Measurements from ENCODE around the gene ANKRD31.

- RRBS, result no CpG with 5 or more reads among the region's 4 CpGs
These were observed 7.5 kb upstream of the GCNT4 start for GRCh38 chr5:75059702-75060427.

- RRBS, result no CpG with 5 or more reads among the region's 60 CpGs
These were observed at the start of gene ANKRD31 for GRCh38 chr5:75236347-75237509. ANKRD31 (minus strand) TSS chr5:75236878.

- RRBS, result no CpG with 5 or more reads among the region's 41 CpGs
These were observed 648 bp upstream of the HMGCR start for GRCh38 chr5:75336044-75337099.

GRCh38 chr5:75500782-75501537 is 10.5 kb downstream of the CERT1 start:
- RRBS, result no CpG with 5 or more reads among the region's 3 CpGs

DNA sequence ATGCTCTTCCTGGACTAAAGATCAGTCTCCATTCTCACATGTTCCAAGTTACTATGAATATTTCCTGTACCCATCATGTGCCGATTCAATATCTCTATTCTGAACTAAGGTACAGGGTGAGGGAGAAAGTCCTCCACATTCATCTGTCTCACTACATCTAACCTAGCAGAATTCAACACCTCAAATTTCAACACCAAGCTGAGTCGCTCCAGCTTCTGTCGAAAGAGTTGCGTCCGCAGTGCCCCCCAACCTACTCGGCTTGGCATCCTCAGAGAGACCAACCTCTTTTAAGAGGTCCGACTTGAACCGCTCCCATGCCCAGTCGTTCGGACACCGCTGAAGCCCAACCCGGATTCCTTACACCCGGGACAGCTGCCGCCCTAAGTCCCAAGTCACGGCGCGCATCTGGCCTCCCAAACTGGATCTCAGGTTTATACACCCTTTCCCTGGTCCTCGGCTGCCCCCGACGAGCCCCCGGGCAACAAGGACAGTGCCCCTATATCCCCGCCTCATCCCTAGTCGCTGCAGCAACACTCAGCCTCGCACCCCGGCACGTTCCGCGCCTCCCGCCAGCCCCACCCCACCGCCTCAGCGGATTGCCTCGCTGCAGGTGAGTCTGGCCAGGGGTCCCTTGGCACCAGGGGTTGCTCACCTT is 842 bp downstream of the CERT1 start:
- RRBS, result under 1% methylated on average over 12 of the region's 32 CpGs

- RRBS, result no CpG with 5 or more reads among the region's 4 CpGs
These were observed 39.1 kb downstream of the POC5 start for GRCh38 chr5:75678102-75678644.

DNA sequence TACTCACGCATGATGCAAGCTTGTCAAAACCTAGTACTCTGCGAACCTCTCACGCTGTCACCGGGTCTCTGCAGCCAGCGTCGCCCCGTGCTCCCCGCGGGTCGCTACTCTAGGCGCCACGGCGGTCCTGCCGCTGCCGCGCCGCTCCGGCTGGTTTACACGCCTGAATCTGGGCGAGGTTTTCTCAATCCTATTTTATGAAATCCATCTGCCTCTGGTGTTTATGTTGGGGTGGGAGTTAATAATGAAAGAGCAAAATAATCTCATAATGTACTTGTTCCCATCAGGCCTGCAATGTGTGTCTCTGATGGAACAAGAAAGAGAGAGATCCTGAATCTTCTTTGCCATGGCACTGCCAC is 91.0 kb downstream of the SV2C start:
- RRBS, result no CpG with 5 or more reads among the region's 20 CpGs

DNA sequence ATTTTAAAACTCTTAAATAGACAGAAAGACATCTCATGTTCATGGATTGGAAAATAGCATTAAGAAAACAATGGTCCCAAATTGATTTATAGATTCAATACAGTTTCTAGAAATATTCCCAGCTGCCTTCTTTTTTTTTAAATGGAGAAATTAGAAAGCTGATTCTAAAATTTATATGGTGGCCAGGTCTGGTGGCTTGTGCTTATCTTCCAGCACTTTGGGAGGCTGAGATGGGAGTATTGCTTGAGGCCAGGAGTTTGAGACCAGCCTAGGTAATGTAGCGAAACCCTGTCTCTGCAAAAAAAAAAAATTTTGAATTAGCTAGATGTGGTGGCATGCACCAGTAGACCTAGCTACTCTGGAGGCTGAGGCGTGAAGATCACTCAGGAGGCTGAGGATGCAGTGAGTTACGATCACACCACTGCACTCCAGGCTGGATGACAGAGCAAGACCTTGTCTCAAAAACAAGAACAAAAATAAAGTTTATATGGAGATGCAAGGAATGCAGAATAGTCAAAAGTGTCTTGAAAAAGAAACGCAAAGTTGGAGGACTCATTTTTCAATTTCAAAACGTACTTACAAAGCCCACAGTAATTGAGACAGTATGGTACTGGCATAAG is 62.9 kb downstream of the IQGAP2 start:
- RRBS, result no CpG with 5 or more reads among the region's 5 CpGs

DNA sequence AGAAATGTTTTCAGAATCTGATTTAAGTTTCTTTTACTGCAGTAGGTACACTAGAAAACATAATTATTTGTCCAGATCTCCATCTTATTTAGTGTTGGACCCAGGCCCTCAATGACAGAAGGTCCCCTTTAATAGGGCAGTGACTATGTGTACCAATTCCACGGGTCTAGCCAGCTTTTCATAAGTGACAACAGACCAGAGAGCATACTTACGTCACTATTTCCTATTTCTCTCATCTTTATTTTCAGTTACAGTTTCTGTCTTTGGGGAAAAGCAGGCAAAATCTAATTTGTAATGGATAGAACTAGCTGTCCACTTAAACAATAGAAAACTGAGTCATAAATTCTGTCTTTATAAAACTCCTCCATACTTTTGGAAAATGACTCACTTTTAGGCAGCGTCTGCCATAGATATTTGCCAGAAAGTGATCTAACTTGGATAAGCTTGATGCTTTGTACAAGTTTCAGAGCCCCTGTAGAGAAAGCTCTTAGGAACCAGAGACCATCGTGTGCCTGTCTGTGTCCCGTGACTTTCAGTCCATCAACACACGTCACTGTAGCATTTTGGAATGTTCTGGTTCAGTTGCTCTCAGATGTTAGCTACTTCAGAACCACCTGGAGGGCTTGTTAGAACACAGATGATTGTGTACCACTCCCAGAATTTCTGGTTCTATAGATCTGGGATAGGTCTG is 101.9 kb downstream of the F2RL2 start:
- RRBS, result no CpG with 5 or more reads among the region's 6 CpGs

DNA sequence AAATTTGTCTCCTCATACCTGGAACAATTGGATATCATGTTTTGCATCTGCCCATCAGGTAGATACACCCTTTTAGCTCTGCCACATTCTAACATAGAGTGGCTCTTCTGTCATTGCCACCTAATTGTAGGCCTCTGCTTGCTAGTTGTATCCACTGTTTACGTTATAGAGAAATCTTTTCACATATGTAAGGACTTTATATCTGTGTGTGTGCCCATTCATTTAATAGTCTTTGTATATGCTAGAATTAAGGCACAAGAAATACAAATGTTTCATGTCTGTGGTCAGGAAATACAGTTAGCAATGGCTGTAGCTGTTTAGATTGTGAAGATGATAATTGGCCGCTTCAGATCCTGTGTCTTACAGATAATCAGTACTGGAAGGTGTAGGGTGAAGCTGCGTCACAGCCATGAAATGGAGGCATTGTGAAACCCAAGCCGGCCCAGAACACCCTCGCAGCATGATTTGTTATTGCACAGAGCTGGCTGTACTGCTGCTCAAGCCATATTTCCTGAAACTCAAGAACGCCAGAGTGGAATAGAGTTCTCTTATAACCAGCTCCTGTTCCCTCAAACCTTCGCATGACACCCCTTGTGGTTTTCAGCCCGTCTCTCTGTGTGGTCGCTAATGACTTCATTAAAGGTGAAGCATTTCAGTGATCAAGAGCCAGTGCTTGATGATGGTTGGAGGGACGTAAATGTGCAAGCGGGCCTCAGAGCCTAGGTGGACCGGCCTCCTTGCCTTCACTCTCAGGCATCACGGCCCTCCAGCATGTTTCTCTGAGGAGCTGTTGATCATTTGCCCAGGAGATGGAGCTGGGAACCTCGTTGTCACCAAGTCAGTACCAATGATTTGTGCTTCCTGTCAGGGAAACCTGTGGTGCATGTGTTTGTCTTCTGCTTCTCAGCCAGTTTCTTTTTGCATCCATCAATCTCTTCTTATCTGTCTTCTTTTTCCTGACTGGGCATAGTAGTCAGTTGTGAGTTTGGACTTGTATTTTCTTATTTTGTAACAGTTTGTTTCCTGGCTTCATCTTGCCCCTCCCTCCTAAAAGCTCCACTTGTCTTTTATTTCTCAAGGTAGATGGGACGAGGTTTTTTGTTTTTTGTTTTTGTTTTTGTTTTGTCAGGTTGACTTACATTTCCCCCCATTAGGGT is 80.1 kb downstream of the F2RL2 start:
- RRBS, result no CpG with 5 or more reads among the region's 15 CpGs

DNA sequence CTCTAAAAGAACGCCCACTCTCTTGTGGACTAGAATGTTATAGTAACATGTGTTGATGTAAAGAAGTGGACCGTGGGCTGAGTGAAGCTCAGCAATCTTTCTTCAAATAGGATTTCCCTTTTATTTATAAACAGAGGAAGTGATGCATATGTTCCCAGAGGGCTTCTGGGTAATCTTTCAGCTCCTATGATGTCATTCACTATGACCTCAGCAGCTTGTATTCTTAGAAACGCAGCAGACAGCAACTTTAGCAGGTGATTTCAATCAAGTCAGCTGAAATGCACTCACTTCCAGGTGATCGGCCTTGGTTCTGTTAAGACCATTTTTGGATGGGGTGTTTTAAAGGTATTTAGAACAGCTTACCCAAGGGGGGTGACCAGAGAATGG is 14.3 kb downstream of the F2RL2 start:
- RRBS, result no CpG with 5 or more reads among the region's 4 CpGs

DNA sequence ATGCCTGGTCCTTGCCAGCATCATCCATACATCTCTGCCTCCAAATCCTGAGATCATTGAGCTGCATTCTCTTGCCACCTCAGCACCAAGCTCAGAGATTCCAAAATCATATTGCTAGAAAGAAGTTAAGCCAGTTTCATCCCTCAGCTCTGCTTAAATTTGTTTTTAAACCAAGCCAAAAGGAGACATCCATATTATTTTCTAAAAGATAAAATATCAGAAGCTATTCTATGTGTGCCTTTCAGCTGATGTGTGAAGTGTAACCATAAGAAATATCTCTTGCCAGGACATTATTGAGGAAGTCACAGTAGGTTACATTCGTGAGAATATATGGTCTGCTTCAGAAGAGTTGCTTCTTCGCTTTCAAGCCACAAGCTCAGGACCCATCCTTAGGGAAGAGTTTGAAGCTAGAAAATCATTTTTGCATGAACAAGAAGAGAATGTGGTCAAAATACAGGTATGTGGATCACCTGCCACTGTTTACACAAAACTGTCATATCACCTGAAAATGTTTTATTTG is 17.5 kb upstream of the F2RL2 start:
- RRBS, result no CpG with 5 or more reads among the region's 2 CpGs

DNA sequence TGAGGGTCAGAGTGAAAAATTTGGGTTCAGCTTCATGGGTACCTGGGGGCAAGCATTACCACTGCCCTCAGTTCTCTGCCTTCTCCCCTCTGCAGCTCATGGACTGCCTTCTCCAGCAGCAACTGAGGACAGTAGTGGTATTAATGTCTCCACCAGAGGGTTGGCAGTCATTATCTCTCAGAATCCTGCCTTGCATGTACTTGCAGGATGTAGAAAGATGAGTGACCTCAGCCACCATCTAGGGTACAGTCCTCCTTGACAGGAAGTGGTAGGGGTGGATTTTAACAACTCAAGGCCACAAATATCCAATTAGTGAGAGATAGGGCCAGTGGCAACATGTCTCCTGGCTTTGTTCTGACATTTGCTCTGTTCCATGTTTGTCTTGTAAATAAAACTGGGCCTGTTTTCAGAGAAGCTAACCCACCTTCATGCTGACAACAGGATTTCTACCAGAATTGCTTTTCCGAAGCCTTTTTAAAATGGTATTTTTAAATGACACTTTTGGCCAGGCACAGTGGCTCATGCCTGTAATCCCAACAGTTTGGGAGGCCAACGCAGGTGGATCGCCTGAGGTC is 47.3 kb downstream of the F2R start:
- RRBS, result no CpG with 5 or more reads among the region's 3 CpGs

DNA sequence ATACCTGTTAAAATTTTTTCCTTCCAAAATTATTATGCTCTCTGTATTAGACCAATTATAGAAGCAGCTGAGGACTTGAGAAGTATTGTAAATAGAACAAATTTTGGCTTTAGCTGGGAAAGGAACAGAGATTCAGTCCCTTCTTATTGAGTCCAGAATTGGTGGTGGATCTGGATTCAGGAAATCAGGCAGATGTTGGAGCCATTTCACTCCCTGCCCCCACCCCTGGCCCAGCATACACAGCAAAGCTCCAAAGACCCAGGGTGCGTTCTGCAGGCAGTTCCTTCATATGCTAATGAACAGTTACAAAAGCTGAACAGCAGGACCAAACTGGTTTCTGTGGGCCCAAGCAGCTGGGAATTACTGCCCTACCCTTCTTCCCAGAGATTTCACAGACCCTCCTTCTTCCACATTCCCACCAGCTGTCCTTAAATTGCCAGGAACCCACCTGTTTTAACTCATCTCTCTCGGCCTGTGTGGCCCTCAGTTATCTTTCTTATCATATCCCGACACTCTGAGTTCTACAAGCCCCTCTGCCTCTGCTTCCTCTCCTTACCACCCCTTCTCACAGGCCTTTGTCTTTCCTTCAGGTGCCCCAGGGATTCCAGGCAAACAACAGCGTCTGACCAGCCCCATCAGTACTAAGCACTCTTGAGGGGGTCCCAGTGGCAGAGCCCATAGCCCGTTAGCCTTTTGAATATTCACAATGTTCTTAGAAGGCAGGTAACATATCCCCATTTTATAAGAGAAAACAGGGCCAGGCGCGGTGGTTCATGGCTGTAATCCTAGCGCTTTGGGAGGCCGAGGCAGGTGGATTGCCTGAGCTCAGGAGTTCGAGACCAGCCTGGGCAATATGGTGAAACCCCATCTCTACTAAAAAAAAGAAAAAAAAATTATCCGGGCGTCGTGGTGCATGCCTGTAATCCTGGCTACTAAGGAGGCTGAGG is 10.6 kb upstream of the F2RL1 start:
- RRBS, result no CpG with 5 or more reads among the region's 13 CpGs

DNA sequence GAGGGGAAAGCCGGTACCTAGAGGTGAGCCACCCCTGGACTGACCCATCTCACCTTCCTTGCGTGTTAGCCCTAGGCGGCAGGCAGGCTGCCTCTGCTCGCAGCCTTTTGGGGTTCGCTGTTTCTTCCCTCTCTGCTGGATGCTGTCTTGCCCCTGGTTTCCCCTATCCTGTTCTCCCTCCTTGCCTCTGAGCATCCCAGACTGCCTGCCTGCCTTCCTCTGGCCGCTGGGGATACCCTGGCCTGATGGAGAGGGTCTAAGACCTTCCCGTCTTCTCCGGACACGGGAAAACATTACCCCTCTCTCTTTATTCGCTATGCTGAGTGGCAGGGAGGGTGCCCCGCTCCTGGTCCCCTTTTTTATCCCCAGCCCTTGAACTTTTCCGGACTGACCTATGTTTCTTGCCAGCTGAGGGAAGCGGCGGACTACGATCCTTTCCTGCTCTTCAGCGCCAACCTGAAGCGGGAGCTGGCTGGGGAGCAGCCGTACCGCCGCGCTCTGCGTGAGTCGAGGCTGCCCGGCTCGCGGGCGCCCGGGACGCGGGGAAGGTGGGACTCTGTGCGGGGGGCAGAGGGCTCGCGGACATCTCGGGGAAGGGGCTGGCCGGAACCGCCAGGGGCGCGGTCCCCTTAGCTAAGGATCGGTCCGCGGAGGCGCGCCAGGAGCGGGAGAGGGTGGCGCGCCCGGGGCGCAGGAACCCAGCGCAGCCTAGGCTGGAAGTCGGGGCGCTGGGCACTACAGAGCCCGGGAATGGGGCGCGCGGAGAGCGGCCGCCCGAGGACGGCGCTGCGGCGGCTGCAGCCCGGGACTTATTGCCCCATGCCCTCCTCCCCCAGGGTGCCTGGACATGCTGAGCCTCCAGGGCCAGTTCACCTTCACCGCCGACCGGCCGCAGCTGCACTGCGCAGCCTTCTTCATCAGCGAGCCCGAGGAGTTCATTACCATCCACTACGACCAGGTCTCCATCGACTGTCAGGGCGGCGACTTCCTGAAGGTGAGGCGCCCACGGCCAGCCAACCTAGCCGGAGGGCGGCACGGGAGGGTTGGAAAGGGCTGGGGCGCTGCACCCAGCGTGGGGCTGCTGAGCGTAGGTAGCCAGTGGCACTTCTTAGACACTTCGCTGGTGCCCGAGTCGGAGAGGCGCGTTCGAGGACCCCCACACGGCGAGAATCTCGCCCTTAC is 739 bp downstream of the CRHBP start:
- RRBS, result 2% methylated on average over 40 of the region's 91 CpGs

DNA sequence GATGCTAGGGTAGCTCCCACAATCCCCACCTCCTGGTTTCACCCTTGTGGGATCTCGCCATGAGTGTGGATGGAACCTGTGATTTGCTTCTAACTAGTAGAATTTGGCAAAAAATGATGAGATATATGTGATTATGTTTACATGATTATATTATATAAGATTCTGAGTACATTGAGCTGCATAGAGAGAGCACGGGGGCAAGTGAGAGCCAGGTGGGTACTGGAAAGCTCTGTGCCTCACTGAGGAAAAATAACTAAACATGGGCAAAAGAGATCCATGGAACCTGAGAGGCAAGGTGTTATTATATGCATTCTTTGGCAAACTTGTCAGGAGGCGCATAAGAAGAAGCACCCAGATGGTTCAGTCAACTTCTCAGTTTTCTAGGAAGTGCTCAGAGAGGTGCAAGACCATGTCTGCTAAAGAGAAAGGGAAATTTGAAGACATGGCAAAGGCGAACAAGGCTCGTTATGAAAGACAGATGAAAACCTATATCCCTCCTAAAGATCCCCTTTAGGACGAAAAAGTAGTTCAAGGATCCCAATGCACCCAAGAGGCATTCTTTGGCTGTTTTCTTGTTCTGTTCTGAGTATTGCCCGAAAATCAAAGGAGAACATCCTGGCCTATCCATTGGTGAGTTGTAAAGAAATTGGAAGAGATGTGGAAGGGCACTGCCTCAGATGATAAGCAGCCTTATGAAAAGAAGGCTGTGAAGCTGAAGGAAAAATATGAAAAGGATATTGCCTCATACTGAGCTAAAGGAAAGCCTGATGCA is 59.4 kb upstream of the ZBED3 start:
- RRBS, result no CpG with 5 or more reads among the region's 7 CpGs

DNA sequence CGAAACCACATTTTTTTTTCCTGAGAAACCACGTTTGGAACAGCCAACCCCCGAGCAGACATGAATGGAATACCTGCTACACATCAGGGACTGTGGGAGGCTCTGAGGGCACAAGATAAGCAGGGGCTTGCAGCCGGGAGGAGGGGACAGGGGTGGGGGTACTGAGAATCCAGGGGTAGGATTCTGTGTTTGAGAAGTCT is 133.2 kb downstream of the WDR41 start:
- RRBS, result no CpG with 5 or more reads among the region's 4 CpGs

DNA sequence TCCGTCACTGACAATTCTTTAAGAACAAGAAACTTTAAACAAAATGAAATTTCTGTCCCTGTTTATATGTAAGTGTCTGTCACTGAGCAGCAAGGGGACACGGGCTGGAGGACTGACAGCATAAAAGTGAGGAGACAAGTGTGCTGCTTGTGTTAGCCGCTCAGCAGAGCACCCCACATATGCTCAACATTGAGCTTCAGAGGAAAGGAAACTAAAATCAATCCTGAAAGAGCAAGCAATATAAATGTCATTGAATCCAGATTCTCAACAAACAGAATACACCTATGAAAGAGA is 115.2 kb downstream of the WDR41 start:
- RRBS, result no CpG with 5 or more reads among the region's 3 CpGs

GRCh38 chr5:78345598-78346105 is 14.8 kb upstream of the SCAMP1 start:
- RRBS, result no CpG with 5 or more reads among the region's 4 CpGs

All from foreskin fibroblast (primary cell).